A375 (cell line): ENCODE measurements around a stretch of chr12.

DNA sequence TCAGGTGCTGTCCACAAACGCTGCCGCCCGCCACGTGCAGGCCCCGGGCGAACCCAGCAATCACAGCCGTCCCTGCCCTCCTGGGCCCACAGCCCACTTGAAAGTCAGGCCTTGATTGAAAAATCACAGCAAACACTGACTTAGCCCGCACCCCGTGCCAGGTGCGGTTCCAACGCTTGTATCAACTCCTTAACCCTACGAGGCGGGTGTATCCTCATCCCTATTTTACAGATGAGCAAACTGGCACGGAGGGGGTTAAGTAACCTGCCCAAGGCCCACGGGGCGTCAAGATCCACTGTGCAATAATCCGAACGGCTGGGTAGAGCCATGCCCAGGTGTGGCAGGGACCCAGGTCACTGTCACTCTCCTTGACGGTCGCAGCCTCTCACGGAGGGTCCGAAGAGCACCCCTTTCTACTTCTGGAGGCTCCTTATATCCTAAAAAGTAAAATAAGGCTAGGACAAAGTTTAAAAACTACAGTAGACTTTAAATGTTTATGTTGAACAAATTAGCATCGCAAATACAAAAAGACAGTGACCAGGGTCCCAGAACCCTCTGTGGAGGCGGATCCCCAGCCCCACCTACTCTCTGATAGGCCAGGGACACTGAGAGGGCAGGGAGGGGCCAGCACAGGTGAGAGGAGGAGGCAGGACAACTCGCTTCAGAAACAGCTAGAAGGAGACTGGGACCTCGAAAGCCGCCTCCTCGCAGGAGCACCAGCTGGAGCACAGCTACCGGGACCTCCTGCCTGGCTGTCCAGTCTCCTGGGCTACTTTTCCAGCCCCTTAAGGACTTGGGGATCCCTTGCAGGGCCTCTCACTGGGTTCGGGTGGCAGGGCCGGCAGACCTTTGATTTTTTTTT is 788 bp downstream of the DNAH10 start:
- RAMPAGE, long total RNA = no peak

GRCh38 chr12:123937026-123938054 is 35.3 kb downstream of the CCDC92 start:
- RAMPAGE, long total RNA = no peak

- RAMPAGE, long total RNA = no peak
Observed at GRCh38 chr12:124238675-124239420, 56.0 kb upstream of the RFLNA start.

- RAMPAGE, long total RNA = no peak
Observed at GRCh38 chr12:124277975-124278359, 16.9 kb upstream of the RFLNA start.

DNA sequence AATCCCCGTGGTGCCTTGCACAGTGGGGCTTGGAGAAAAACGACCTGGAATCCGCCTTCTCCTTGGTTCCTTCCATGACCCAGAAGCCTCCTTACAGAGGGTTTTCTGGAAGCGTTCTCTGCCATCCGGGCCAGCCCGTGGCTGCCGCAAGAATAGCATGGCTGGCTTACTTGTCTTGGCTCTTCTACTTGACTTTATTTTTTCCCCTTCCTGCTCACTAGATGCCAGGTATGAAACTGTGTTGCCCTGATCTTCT is 2.1 kb downstream of the RFLNA start:
- RAMPAGE, long total RNA = no peak

DNA sequence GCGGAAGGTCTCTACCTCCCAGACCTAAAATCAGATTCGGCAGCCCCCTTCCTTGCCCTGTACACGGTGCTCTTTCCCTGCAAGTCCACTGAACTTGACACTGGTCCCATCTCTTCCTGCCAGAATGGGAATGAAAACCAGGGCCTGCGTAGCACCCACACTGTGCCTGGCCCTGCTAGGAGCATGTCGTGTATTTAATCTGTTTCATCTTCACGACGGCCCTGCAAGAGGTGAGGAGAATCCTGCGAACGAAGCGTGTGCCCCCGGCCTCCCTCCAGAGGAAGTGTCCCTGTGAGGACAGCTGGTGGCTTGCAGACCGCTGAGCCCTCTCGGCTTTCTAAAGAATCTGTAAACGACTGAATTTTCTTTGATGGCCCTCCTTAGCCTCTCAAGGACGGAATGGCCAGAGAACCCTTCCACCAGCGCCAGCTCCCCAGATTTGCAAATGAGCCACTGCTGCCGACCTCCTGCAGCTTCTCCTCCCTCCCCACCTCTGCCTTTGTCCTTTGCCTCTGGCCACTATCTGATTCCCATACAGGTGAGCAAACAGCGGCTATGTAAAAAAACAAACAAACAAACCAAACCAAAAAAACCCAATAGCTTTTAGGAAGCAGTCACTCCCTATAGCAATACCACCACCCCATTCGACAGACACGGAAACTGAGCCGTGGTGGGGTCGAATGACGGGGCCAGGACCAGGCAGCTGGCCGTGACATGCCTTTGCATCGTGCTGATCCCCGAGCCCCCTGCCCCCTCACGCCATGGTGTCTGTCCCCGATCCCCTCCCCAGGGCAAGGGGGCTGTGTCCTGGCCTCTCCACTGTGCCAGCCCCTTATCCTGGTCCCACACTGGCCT is 23.4 kb downstream of the RFLNA start:
- RAMPAGE, long total RNA = no peak

DNA sequence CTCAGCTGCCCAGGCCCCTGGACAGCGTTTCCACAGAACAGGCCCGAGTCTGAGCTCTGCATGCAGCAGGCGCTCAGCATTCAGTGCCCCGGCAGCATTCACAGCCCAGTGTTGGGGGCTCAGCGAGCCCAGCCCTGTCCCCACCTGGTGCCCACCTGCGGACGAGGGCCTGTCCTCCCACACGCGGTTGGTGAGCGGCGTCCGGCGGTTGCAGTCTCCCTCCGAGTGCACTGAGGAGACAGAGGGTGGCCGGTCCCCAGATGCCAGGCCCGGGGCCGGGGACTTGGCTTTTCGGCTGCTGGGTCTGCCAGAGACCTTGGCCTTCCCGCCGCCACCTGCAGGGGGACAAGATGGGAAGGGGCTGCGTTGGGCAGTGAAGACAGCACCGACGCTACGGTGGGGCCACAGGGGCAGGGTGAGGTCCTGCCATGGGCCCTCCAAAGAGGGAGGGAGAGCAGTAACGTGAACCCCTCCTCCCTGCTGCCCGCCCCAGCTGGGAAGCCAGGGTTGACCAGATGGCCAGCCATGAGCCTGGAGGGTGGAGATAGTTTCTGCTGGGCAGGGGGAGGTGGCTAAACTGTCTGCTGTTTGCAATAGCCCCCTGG is 31.2 kb downstream of the RFLNA start:
- RAMPAGE, long total RNA = no peak

- RAMPAGE, long total RNA = no peak
Observed at GRCh38 chr12:124396652-124397338, 101.9 kb downstream of the RFLNA start.

DNA sequence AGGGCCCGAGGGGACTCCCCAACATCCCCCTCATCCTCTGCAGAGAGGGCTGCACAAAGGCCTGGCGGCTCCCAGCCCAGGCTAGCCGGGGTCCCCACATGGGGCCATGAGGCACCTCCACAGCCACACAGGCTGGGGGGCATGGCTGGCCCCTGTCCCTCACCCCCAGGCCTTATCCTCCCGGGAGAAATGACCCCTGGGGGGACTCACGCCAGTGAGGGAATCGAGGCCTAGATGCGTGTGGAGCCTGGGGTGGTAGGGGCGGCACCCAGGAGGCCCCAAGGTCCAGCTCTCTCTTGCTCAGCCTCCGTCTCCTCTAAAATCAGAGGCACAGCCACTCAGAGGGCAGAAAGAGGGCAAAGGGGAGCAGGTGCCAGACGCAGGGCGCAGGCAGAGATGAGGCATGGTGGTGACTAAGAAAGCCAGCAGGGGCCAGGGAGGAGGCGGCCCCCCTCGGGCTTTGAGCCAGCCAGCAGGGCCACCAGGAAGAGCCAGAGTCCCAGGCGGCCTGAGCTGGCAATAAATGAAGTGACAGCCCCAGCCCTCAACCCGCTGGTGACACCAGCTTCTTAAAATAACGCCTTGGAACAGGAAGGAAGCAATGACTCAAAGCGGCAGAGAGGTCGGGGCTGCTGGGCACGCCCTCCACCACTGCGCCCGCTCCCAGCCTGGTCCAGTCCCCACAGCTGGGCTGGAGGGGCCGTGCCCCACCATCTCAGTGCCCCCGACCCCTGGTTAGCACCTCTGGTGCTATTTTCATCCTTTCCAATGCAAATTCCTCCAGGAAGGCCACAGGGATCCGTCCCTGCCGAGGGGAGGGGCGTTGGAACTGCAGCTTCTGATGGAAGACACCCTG is 114.1 kb downstream of the NCOR2 start:
- RAMPAGE, long total RNA = no peak

GRCh38 chr12:124493865-124494592 is 73.4 kb downstream of the NCOR2 start:
- RAMPAGE, long total RNA = no peak

DNA sequence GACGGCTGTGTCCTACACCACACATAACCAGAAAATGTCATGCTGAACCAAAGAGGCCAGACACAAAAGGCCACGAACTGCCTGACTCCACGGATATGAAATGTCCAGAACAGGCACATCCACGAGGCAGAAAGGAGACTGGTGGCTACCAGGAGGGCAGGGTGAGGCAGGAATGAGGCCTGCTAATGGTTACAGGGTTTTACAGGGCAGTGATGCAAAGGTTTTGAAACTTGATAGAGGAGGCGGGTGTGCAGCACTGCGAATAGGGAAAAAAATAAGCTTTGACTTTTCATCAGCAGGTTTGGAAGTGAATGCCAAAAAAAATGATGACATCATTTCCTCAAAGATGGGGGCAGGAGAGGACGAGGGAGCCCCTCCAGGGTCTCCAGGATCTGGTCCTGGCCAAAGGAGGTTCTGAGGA is 68.6 kb downstream of the NCOR2 start:
- RAMPAGE, long total RNA = no peak

DNA sequence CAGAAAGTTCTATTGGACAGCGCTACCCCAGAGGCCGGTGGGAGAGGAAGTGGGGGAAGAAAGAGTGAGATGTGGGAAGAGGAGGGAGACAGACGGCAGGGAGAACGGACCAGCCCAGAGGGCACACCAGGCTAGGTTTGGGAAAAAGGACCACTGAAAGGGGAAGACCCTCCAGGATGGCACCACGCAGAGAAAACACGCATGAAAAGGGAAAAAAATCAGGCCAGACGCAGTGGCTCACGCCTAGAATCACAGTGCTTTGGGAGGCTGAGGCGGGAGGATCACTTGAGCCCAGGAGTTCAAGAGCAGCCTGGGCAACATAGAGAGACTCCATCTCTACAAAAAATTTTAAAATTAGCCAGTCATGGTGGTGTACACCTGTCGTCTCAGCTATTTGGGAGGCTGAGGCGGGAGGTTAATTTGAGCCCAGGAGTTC is 5.9 kb downstream of the NCOR2 start:
- RAMPAGE, long total RNA = no peak

DNA sequence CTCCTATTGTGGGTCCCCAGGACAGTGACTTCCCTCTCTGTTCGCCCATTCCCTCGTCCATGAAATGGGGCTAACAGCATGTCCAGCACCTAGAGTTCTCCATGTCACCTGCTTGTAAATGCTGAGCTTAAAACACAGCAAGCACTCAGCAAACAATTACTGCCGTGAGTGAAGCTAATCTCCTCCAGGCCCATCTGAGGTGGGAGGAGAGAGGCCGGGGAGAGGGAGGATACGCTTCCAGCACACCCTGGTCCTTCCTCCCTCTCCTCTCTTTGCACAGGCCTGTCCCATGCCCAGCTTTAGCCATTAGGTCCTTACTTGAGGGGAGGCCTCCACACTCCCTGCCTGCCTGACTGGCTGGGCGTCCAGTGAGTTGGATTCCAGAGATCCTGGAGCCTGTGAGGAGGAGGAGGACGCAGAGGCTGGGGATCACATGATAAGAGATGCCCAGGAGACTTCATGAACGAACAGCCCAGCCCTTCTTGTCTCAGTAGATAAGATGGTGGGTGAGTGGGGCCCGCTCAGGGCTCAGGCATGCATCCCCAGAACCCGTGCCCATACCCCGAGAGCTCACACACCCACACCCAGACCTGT is 65.1 kb upstream of the NCOR2 start:
- RAMPAGE, long total RNA = no peak

GRCh38 chr12:124633821-124634465 is 66.5 kb upstream of the NCOR2 start:
- RAMPAGE, long total RNA = no peak

- RAMPAGE, long total RNA = no peak
Observed at GRCh38 chr12:124749882-124750536, 113.7 kb downstream of the SCARB1 start.

- RAMPAGE, long total RNA = no peak
Observed at GRCh38 chr12:124765100-124765921, 98.4 kb downstream of the SCARB1 start.

DNA sequence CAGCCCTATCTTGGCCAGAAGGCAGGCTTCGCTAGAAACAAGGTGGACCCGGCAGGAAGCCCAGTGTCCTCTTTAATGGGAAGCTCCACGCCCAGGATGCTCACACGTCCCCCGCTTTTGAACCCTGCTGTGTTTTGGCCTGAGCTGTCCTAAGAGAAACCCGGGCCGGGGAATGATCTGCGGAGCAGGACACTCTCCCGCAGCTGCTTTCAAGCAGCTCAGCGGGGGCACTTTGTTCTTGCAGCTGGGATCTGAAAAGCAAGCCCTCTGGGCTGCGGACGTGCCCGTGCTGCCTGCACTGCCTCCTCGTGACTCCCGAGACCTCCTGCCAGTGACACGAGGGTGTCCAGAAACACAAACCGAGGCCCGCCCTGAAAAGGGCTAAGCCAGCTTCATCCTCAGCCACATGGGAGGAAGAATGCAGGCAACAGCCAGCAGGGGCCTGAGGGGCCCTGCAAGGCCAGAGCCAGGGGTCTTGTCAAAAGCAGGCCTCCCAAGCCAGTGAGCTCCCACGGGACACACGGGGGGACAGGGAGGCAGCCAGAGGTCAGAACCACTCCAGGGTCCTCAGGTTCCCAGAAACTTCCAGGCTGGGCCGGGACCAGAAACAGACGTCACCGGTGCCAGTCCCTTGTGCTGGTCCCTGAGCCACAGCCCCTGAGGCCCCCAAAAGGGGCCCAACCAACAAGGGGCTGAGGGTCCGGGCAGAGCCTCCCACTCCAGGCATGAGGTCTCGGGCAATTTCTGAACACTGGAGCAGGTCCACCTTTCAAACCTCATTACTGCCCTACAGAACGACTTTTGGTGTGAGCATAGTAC is 29.7 kb downstream of the SCARB1 start:
- RAMPAGE, long total RNA = no peak

- RAMPAGE, long total RNA = no peak
Observed at GRCh38 chr12:124912472-124912908, 2.0 kb downstream of the UBC start.

DNA sequence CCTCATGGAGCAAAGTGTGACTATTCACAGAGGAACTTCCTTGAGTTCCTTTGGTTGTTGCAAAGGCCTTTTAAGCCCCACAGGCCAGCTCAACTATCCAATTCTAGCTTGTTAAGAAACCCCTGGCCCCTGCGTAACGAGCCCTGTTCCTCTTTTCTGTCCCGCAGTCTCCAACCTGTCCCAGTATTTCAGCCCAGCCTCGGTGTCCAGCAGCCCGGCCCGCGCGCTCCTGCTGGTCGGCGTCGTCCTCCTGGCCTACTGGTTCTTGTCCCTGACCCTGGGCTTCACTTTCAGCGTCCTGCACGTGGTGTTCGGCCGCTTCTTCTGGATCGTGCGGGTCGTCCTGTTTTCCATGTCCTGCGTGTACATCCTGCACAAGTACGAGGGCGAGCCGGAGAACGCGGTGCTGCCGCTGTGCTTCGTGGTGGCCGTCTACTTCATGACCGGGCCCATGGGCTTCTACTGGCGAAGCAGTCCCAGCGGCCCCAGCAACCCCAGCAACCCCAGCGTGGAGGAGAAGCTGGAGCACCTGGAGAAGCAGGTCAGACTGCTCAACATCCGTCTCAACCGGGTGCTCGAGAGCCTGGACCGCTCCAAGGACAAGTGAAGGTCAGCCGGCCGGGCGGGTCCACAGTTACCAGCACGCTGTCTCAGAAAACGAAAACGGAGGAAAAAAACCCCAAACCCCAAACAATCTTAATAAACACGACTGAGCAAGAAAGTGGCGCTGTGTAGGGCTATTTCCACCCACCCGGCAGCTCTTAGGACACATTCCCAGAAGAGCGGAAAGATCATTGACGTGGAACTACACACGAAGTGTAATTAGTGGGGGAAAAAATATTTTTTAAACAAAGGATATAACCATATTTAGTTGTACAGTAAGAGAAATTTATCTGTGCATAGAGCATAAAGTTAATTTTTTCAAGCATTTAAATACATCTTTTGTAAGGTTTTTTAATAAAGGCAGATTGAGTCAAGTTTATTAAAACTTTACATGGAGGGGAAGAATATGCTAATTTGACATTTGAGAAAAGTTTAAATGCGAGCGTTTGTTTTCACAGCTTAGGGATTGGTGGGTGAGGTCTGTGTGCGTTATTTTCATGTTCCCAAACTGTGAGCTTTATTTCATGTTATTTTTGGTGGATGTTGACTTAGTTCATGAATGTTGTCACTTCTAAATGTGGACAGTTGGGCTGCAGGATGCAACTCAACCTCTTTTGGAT is 31.8 kb downstream of the BRI3BP start:
- RAMPAGE, long total RNA = no peak

GRCh38 chr12:125330805-125331325 is 144.7 kb downstream of the TMEM132B start:
- RAMPAGE, long total RNA = no peak